ENCODE data around the gene NMT2.

- RRBS, result no CpG with 5 or more reads among the region's 8 CpGs
CAGE:
- cytosol, long polyA plus RNA, result no peak
- long polyA plus RNA, result no peak
- nucleus, long polyA plus RNA, result no peak
Observed at GRCh38 chr10:14659416-14660283, 115.0 kb downstream of the FAM107B start.

DNA sequence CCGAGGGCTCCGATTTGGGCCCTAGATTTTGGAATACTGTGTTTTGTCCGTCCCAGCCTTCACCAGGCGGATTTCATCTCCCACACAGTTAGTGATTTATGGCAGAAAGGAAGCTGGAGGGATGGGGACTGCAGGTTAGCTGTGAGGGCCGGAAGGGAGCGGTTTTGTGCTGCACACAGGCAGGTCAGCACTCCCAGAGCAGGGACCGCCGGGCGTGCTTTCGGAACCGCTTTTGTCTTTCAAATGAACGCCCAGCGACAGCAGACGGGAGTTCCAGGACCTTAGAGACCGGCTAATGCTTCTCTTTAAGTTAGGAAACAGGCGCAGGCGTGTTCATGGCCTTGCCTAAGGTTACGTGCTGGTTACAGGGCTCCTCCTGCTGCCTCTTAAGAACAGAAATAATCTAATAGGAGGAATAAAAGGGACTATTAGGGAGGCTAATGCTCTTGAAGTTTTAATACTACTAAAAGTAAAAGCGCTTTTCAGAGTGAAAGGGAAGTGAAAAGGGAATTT lies 698 bp downstream of the MEIG1 start:
- RRBS, result 2% methylated on average over 10 of the region's 19 CpGs
CAGE:
- cytosol, long polyA plus RNA, result no peak
- long polyA plus RNA, result no peak
- nucleus, long polyA plus RNA, result no peak

DNA sequence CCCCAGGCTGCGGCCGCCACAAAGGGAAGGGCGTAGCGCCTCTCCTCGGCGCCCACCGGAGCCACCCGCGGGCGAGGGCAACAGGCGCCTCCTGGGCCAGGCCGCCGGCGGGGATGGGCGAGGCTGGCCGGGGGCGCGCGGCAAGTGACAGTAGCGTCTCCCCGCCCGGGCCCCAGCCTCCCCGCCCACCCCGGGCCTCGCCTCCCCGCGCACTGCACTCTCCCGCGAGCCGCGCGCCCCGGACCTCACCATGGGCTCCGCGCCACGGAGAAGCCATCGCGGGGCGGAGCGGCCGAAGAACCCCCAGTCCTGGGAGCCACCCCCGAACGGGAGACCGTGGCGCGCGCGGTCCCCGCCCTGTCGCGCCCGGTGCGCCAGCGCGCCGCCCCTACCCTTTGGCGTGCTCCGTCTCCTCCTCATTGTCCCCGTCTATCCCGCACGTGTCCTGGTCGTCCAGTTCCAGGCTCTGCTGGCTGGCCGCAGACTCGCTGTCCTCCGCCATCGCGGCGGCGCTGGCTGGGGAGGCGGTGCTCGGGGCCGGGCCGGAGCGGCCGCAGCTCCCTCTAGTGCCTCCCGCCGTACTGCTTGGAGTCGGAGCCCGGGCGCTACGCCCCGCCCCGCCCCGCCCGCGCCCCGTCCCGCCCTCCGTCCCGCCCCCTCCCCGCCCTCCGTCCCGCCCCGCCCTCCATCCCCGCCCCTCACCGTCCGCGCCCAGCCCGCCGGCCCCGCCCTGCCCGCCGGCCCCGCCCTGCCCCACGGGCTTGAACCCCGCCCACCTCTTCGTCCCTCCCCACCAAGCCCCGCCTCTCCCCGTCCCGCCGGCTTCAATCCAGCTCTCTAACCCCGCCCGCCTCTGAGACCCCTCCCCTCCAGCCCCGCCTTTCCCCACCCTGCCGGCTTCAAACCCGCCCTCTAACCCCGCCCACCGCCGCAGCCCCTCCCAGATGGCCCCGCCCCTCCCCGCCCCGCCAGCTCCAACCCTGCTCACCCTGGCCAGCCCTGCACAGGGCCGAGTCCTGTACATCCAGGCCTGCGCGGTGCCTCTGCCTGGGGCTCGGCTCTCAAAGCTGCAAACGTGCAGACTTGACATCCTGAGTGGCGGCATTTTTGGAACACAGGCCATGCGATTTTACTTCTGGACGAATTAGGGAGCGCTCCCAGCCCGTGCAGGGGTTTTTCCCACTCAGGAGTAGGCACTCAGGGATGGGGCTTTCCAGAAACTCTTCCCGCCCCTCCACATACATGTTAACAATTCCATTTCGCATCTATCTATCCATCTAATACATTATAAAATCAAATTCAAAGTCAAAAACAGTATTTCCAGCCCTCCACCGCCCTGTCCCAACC lies at the start of gene NMT2:
Gene NMT2 (minus strand): TSS at position 583 of the 1,347 bp plus-strand sequence.
- RRBS, result 1% methylated on average over 43 of the region's 135 CpGs
CAGE:
- cytosol, long polyA plus RNA, result start-site peak on the minus strand centred at position 500 of the sequence, 176 bp wide, 2,930 and 3,108 reads in 2 replicates
- long polyA plus RNA, result start-site peak on the minus strand centred at position 498 of the sequence, 179 bp wide, 2,447 and 2,613 reads in 2 replicates
- nucleus, long polyA plus RNA, result start-site peak on the minus strand centred at position 490 of the sequence, 169 bp wide, 1,378 and 1,978 reads in 2 replicates

- RRBS, result no CpG with 5 or more reads among the region's 1 CpG
CAGE:
- cytosol, long polyA plus RNA, result no peak
- long polyA plus RNA, result no peak
- nucleus, long polyA plus RNA, result no peak
Observed at GRCh38 chr10:15539467-15539736, 168.3 kb upstream of the FAM171A1 start.

DNA sequence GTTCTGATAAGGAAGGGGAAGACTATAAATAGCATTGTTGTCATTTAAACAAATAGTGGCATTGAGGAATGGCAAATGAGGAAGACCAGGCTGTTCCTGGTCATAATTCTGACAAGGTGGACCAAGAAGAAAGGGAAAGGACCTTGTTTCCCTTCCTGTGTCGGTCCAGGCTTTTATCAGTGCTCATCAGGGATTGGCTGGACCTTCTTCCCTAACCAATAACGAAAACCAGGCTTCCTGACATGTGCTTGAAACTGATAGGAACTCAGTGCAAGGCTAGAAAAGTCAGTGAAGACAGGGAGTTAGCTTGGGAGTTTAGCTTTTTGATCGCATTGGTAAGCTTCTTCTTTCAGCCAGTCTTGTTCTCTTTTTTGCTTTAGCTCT lies 116.1 kb downstream of the ITGA8 start:
- RRBS, result no CpG with 5 or more reads among the region's 3 CpGs
CAGE:
- cytosol, long polyA plus RNA, result no peak
- long polyA plus RNA, result no peak
- nucleus, long polyA plus RNA, result no peak

GRCh38 chr10:17023256-17023771 lies 106.3 kb downstream of the CUBN start:
- RRBS, result no CpG with 5 or more reads among the region's 9 CpGs
CAGE:
- cytosol, long polyA plus RNA, result no peak
- long polyA plus RNA, result no peak
- nucleus, long polyA plus RNA, result start-site peak on the minus strand at chr10:17023419-17023720, 11 and 14 reads in 2 replicates

DNA sequence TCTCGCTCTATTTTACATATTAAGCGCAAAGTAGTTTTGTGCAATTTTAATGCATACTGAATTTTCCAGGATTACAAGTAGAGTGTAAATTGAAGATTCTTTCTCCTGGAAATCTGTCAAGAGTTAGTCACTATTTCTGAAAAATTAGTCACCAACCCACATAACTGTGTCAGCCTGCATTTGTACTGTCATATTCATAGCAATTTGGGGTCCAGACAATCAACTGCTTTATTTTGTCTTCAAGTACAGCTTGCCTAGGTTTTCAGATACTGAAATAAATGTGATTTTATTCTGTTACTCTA lies 55.2 kb downstream of the CUBN start:
- RRBS, result no CpG with 5 or more reads among the region's 2 CpGs
CAGE:
- cytosol, long polyA plus RNA, result no peak
- long polyA plus RNA, result no peak
- nucleus, long polyA plus RNA, result no peak

DNA sequence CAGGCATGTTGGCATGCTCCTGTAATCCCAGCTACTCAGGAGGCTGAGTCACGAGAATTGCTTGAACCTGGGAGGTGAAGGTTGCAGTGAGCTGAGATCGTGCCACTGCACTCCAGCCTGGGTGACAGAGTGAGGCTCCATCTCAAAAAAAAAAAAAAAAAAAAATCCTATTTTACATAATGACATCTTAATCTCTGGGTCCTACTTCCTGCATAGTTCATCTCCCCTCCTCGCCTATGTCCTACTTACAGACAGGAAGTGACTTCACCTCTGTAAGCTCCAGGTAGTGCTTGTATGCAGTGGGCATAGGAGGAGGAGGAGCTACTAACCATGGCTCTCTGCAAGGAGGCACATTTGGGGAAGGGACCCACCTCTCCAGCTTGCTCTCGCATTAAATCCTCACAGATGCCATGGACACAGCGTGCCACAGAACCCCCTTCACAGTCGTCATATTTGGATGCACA lies 14.5 kb downstream of the CUBN start:
- RRBS, result no CpG with 5 or more reads among the region's 6 CpGs
CAGE:
- cytosol, long polyA plus RNA, result no peak
- long polyA plus RNA, result no peak
- nucleus, long polyA plus RNA, result no peak

- RRBS, result no CpG with 5 or more reads among the region's 7 CpGs
CAGE:
- cytosol, long polyA plus RNA, result no peak
- long polyA plus RNA, result no peak
- nucleus, long polyA plus RNA, result no peak
Observed at GRCh38 chr10:17230240-17230437, 2.1 kb downstream of the VIM start.

- RRBS, result no CpG with 5 or more reads among the region's 24 CpGs
CAGE:
- cytosol, long polyA plus RNA, result no peak
- long polyA plus RNA, result no peak
- nucleus, long polyA plus RNA, result no peak
Observed at GRCh38 chr10:17230438-17230807, 2.4 kb downstream of the VIM start.

DNA sequence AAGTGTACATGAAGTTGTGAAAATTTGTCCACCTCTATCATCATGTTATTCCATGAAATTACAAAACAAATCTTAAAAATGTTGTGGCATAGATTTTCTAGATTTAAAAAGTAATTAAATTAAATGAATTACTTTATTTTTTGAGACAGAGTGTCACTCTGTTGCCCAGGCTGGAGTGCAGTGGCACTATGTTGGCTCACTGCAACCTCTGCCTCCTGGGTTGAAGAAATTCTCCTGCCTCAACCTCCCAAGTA lies 4.7 kb downstream of the VIM start:
CAGE:
- cytosol, long polyA plus RNA, result no peak
- long polyA plus RNA, result no peak
- nucleus, long polyA plus RNA, result no peak

DNA sequence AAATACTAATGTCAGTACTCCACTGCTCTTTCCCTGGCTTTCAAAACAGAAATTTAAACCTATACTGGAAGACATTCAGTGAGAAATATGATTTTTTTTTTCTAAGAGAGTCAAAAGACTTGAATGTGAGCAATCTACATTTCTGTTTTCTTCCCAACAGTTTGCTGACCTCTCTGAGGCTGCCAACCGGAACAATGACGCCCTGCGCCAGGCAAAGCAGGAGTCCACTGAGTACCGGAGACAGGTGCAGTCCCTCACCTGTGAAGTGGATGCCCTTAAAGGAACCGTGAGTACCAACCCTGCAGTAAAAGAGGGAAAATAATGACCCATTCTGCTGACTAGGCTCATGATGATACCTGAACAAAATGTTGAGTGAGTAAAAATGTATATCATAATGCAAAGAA lies 6.5 kb downstream of the VIM start:
- RRBS, result 97% methylated on average over 4 of the region's 5 CpGs
CAGE:
- cytosol, long polyA plus RNA, result no peak
- long polyA plus RNA, result no peak
- nucleus, long polyA plus RNA, result no peak

DNA sequence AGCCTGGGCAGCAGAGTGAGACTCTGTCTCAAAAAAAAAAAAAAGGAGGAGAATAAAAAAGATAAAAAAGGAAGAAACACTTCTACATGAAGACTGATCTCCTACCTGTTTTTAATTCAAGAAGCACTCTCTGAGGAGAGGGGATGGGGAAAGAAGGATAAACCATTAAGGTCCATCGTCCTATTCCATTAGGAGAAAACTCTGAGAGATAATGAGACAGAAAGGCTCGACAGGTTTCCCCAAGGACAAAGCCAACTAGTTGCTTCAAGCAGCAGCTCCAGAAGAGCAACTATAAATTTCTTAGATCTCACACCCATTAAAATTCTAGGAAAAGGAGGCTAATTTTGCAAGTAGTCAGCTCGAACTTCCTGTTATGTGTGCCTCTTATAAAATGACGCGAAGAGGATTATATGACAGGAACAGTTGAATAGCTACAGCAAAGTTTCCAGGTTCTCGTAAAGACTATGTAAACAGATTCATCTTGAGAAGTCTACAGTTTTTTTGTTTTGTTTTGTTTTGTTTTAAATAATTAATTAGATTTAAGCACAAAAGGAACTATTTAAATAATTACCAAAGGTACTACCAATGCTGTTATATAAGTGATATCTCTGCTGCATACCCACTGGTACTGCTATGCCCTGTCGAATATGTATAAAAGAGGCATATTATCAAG lies 52.0 kb upstream of the ST8SIA6 start:
- RRBS, result no CpG with 5 or more reads among the region's 7 CpGs
CAGE:
- cytosol, long polyA plus RNA, result no peak
- long polyA plus RNA, result no peak
- nucleus, long polyA plus RNA, result no peak

DNA sequence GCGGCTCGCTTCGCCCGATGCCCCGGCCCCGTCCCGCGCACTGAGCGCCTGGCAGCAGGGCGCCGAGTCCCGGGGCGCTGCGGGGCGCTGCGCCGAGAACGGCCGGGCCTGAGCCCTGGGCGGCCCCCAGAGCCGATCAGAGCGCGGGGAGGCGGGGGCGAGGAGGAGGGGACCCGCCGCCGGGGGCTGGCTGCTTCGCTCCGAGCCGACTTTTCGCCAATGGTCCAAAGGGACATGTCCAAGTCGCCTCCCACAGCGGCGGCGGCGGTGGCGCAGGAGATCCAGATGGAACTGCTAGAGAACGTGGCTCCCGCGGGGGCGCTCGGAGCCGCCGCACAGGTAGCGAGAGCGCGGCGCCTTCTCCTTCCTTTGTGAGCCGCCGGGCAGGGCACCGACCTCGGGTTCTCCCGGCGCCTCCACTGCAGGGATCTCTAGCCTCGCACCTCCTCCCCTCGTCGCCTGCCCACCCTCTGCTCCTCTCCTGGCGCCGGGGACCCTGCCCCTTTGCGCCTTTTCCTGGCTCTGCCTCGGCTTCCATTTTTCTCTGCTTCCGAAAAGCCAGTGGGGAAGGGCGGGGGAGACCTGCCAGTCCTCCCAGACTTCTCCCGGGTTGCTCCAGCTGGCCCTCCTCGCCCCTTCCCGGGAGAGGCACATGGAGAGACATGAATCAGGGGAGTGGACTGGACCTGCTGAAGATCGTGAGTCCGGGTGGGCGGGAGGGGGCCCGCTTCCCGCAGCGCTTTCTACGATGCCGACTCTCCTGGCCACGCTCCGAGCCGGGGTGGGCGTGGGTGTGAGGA lies 494 bp downstream of the CACNB2 start:
- RRBS, result 2% methylated on average over 37 of the region's 79 CpGs
CAGE:
- cytosol, long polyA plus RNA, result no peak
- long polyA plus RNA, result no peak
- nucleus, long polyA plus RNA, result start-site peak on the plus strand centred at position 239 of the sequence, 170 bp wide, 9 and 6 reads in 2 replicates

DNA sequence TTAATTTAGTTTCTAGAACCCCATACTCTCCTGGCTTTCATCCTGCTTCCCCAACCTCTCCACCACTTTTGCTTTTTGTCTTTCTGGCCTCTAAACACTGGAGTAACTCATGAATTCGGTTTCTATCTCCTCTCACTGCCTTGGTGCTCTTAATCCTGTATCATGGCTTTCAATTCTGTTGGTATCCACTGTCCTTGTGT lies 18.6 kb upstream of the MALRD1 start:
- RRBS, result no CpG with 5 or more reads among the region's 1 CpG
CAGE:
- cytosol, long polyA plus RNA, result no peak
- long polyA plus RNA, result no peak
- nucleus, long polyA plus RNA, result no peak

DNA sequence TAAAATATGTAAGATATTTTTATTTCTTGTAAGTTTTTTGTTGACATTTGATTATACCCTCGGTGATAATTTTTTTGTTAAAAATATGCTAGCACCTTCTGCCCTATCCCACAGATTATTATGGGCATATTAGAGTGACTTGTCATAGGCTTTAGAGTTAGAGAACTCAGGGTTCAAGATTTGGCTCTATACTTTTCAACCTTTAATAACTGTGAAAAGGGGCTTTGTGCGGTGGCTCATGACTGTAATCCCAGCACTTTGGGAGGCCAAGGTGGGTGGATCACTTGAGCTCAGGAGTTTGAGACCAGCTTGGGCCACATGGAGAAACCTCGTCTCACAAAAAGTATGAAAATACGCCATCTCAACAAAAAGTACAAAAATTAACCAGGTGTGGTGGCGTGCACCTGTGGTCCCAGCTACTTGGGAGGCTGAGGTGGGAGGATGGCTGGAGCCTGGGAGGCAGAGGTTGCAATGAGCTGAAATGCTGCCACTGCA lies 52.7 kb downstream of the PLXDC2 start:
- RRBS, result no CpG with 5 or more reads among the region's 5 CpGs
CAGE:
- cytosol, long polyA plus RNA, result no peak
- long polyA plus RNA, result no peak
- nucleus, long polyA plus RNA, result no peak

DNA sequence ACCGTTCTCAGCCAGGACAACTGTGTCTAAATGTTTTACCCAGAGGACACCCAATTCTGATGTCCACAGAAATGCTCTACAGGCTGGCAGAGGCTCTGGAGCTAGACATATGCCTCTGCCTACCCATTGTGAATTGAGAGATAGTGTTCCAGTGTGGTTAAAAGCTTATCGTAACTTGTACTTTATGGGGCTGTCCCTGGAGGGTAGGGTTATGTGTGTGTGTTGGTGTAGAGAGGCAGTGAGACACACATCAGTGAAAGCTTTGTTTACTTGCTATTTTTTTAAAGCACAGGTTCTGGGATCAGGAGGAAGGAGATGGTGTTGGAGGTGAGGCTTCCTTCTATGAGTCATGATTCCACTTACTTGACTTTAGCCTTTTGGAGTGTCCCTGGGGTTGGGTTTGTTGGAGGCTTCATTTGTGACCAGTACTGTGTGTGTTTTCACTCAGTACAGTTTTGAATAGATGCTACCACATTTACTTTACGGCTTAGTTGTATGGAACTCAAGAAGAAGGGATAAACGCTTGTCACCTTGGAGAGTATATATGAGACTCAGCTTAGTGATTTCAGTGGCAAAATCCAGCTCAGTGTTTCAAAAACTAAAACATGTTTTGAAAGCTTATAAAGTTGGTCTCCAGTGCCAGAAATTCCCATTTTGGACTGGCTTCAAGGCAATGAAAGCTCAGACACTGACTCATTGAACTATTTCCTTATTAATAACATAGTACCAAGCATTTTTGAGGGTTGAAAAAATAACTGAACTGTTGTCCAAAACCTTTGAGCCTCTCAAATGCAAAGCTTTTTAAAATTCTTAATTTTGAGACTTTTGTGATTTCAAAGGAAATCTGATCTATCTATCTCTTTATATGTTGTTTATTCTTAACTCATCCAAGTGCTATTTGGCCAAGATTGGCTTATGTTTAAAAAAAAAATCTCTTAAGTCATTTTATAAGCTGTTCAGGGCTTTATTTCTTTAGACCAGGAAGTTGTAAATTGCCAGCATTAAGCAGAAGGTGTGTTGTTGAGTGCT lies 106.2 kb downstream of the PLXDC2 start:
- RRBS, result no CpG with 5 or more reads among the region's 4 CpGs
CAGE:
- cytosol, long polyA plus RNA, result no peak
- long polyA plus RNA, result no peak
- nucleus, long polyA plus RNA, result no peak

GRCh38 chr10:20117948-20118846 lies 302.0 kb downstream of the PLXDC2 start:
- RRBS, result no CpG with 5 or more reads among the region's 7 CpGs
CAGE:
- cytosol, long polyA plus RNA, result no peak
- long polyA plus RNA, result no peak
- nucleus, long polyA plus RNA, result no peak

DNA sequence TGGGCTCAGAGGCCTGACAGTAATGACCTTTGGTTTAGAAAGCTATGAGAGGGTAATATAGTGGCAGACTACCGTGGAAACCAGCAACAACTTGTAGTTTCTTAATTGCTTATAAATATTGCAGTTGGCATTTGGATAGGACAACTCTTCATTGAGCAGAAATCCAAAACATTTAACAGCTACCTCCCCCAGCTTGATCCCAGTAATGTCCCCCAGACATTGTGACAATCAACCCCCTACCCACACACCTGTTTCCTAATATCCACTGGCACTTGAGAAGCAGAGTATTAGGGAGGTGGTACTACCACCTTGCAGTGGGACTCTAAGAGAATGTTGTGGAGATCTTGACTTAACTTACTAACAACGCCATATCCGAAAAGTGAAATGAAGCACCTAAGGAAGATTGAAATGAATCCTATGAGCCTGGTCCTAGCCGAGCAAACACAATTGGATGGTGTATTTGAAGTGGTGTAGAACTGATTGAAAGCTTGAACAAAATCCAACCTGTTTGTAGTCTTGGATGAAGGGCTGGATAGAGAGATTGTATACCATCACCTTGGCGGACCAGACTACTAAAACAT lies 308.8 kb downstream of the PLXDC2 start:
- RRBS, result no CpG with 5 or more reads among the region's 5 CpGs
CAGE:
- cytosol, long polyA plus RNA, result no peak
- long polyA plus RNA, result no peak
- nucleus, long polyA plus RNA, result no peak

GRCh38 chr10:20226999-20228213 lies 411.2 kb downstream of the PLXDC2 start:
- RRBS, result no CpG with 5 or more reads among the region's 9 CpGs
CAGE:
- cytosol, long polyA plus RNA, result no peak
- long polyA plus RNA, result no peak
- nucleus, long polyA plus RNA, result no peak